Vein endothelial cell (primary cell): ENCODE measurements around a stretch of chr1.

- CAGE, long polyA plus RNA = no peak
Measured at GRCh38 chr1:92476167-92476783, 10.4 kb downstream of the GFI1 start.

DNA sequence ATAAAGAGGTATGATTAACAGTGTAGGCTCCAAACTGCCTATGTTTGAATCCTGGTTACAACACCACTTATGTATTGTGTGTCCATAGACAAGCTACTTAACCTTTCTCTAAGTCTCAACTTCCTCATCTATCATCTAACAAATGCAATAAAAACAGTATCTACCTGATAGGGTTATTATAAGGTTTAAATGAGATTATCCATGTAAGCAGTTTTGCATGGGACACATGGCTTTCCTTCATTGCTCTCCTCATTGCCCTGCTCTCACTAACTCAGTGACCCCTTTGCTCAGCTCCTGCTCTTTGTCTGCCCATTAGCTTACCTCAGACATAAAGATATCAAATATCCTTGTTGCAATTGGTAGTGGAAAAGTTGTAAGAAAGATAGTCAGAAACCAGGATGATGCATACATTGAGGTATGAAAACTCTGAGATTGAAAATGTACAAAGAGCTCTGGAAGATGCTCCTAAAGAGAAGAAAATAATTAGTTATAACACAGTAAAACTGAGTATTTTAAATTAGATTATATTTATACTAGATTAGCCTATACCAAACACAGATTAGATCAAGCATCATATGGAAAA is 89.8 kb downstream of the EVI5 start:
- CAGE, long polyA plus RNA = no peak

GRCh38 chr1:92783554-92783945 is 1.4 kb downstream of the EVI5 start:
- CAGE, long polyA plus RNA = no peak

DNA sequence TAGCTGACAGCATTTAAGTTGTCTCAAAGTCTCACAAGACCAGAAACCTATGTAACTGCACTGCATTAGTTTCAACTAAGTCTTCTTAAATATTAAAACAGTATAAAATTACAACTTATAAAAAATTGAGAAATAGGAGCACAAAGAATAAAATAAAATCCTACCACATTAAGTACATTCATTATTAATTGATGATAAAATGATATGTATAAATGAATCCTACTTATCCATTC is 22.7 kb upstream of the MTF2 start:
- CAGE, long polyA plus RNA = no peak

DNA sequence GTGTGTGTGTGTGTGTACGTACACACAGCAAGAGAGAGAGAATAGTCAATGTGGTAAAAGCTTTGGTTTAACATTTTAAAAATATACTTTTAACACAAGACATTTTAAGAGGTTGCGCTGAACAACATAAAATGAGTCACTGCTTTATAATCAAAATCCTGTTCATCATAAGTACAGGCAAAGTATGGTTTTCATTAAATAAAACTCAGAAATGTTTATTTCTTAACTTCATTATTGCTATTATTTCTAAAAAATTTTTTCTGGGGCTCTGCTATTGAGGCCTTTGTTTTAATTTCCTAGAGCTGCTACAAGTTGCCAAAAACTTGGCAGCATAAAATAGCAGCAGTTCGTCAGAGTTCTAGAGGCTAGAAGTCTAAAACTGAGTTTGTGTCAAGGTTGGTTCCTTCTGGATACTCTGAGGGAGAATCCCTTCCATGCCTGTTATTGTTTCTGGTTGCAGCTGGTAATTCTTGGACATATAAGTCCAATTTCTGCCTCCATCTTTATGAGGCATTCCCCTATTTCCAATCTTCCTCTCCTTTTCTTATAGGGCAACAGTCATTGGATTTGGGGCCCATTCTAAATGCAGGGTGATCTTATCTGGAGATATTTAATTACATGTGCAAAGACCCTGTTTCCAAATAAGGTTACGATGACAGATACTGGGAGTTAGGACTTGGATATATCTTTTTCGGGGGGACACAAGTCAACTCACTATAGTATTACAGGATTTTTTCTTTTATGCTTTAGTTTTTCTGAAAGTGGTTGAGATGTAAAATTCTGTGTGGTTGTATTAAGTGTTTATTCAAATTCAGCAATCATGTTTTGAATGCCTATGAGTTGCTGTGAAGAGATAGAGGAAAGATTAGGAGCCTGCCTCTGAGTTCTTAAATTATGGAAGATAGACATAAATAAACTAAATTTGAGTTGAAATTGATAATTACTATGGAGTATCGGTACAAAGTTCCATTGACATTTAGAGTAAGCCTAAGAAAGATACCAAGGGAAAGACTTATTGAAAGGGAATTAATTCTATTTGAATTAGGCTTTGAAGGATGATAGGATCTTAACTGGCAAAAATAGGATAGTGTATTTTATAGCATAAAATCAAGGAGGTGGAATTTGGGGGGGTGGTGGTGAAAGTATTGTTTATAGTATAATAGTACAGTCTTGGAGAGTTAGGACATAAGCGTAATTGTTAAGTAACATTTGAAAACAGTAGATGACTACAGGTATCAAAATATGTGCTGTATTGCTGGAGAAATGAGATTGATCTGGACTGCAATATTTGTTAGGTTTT is 33.6 kb downstream of the TMED5 start:
- CAGE, long polyA plus RNA = no peak

- CAGE, long polyA plus RNA = no peak
Measured at GRCh38 chr1:93488527-93489078, 40.7 kb downstream of the FNBP1L start.

DNA sequence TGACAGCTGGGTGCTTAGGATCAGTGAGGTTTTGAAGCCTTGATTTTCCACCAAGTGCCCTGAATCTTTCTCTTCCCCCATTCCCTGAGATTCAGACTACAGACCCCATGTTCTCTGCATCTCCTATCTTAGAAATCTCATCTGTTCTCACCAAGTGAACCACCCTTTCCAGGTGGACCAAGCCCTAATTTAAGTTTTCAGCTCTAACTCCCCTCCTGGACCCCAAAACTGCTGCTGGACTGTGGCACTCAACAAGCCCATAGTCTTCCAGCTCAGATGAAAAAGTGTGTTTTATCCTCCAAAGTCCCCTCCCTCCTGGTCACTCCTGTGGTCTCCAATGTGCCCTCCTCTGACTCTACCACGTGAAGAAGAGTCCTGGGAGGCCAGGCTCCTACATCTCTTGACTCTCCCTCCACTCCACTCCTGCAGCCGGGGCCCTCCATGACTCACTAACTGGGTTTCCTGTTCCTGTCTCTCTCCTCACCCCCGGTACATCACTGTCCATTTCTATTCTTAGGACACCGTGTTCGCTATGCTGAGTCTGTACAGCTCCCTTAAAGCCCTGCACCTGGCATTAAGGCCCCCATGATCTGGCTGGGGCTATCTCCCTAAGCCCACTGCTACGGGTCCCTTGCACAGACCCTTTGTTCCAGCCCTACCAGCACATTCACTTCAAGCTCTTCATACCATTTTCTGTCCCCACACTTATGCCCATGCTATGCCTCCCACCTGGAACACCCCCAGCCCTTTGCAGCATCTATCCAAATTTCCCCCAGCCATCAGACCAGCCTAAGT is 93.5 kb downstream of the BCAR3 start:
- CAGE, long polyA plus RNA = no peak

DNA sequence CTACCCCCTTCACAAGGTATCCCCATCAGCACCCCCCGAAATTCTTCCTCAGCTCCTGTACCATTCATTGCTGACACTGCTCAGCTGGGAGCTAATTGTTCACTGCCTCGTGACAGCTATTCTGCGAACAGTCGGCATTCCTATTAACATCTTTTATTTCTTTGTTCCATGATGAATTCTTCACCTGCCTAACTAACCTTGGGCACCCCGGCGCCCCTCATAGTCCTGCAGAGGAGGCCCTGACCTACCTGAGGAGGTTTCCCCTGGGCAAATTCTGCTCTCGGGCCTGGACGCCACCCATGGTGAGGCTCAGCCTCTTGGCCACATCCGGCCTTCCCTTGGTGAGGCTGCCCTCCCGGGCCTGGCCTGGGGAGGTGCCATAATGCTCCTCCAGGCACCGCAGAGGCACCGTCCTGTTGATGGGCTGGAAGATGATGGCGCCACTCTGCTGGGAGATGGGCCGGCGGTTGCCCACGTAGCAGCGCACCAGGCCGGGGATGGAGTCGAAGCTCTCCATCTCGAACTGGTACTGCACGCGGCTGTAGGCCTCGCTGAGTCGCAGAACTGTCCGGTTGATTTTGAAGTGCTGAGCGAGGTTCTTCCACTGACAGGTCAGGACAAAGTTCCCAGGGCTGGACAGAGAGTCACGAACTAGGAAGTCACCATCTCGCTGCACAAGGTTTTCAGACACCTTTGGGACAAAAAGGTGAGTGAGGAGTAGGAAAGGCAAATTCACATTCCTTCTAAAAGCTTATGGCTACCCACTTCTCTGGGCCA is 92.7 kb downstream of the BCAR3 start:
- CAGE, long polyA plus RNA = no peak

GRCh38 chr1:93597620-93598437 is 83.8 kb downstream of the BCAR3 start:
- CAGE, long polyA plus RNA = no peak

DNA sequence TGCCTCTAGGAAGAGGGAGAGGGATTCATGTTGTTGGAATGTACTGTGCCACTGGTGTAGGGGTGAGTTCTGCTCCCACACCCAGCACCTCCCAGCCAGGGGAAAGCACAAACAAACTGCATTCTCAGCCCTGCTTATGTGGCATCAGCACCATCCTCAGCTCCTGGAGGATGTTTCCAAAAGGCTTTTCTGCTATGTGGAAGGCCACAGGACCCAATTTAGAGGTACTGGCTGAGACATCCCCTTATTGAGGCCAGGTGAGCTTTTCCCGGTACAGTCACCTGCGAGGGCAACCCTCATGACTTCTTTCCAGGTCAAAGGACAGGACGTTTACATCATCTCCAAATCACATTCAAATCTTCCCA is 57.6 kb downstream of the BCAR3 start:
- CAGE, long polyA plus RNA = no peak

GRCh38 chr1:93679806-93680397 is 1.7 kb downstream of the BCAR3 start:
- CAGE, long polyA plus RNA = no peak

DNA sequence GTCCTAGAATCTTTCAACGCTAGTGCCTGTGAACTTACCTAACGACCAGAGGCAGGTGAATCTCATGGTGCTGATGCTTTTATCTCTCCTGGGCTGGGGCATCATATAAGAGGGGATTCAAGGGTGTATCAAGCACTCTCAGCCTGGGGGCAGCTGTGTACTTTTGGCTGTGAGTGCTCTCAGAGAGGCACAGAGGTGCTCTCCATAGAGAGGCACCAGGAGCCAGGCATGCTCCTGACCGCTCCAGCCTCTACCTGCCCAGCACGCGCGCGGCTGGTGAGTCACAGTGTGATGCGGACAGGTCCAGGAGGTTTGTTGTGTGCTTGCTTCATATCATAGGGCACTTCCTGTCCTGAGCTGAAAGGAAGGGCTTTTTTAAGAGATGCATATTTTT is 93.5 kb upstream of the BCAR3 start:
- CAGE, long polyA plus RNA = no peak

DNA sequence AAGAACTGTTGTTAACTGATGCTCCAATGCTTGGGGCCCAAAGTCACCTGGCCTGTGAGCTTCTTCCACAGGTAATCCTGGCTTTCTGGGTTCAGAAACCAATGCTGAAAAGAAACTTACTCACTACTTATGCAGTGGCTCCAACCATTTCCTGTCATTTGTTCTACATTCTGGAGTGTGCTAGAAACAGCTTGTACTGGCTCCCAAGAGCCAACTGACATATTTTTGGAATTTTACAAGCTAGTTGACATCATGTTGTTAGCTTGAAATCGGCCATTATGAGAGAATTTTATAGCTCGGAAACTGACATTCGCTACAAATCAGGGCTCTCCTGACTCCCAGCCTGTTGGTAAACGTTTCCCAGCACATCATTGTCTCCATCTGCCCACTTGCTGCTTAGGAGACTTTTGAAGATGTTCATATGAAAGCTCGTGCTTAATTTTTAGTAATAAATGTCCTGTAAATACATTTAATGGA is 67.3 kb downstream of the DNTTIP2 start:
- CAGE, long polyA plus RNA = no peak

GRCh38 chr1:93844315-93844598 is 34.7 kb downstream of the DNTTIP2 start:
- CAGE, long polyA plus RNA = no peak

DNA sequence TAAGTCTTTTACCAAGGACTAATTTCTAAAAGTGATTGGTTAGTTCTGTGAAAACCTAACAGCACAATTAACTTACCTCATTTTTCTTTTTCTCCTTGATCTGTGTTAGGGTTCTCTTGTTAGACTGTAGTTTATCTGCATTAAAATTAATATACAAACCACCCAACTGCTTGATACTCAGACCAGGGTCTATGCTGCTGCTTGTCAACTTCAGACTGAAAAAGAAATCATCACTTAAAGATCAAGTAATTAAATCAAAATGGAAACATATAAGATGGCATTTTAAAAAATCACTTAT is 3.5 kb downstream of the DNTTIP2 start:
- CAGE, long polyA plus RNA = no peak

DNA sequence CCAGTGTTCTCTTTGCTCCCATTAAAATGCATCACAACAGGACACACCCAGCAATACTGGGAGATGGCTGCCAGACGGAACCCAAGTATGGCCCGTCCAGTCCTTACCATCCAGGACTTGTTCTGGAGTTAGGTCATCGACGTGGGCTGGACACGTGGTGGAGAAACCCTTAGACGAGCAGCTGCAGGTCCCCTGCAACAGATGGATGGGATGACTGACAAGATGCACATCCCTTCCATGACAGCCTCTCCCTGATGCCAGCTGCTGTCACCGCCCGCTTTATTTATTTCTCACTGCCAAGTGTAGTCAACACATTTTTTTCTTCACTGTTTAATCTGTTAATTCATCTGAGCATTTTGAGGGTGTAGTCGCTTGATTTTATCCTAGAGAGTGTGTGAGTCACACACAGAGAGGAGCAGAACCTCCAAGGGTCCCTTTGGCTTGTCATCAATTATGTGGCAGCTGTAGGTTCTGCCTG is 81.0 kb downstream of the ABCA4 start:
- CAGE, long polyA plus RNA = no peak

GRCh38 chr1:94204686-94205297 is 32.6 kb downstream of the ARHGAP29 start:
- CAGE, long polyA plus RNA = no peak

DNA sequence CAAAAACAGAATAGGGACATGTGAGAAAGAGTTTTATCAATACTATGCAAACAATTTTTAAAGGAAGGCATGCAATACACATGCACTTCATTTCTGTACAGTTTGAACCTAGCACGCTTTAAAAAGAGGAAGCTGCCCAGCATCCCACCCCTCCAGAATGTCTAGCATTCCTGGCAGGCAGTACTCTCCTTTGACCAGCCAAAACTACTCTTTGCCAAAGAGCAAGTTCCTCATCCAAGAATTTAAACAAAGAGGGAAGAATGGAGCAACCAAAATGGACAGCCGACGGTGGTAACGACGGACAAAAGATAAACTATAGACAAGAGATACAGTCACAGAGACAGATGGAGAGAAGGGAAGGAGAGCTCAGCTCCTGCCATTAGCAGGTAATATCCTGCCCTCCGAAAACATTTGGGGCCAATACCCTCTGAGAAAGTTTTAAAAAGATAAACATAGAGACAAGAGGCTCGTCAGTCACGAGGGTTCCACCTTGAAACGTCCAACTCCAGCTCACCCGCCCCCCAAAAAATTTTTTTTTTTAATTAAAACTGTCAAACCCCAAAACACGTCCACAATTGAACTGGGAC is 1.1 kb downstream of the ARHGAP29 start:
- CAGE, long polyA plus RNA = no peak

GRCh38 chr1:94295662-94296583 is 58.5 kb upstream of the ARHGAP29 start:
- CAGE, long polyA plus RNA = no peak

- CAGE, long polyA plus RNA = no peak
Measured at GRCh38 chr1:94382069-94382622, 36.0 kb upstream of the ABCD3 start.